ENCODE measurements around a stretch of chr12.

- PRO-cap: no peak
These were observed 61.4 kb downstream of the IQSEC3 start for GRCh38 chr12:127816-128496.

GRCh38 chr12:139652-140146 lies 73.1 kb downstream of the IQSEC3 start:
- PRO-cap: no peak

- PRO-cap: no peak
These were observed 47.0 kb downstream of the SLC6A12 start for GRCh38 chr12:166866-167411.

DNA sequence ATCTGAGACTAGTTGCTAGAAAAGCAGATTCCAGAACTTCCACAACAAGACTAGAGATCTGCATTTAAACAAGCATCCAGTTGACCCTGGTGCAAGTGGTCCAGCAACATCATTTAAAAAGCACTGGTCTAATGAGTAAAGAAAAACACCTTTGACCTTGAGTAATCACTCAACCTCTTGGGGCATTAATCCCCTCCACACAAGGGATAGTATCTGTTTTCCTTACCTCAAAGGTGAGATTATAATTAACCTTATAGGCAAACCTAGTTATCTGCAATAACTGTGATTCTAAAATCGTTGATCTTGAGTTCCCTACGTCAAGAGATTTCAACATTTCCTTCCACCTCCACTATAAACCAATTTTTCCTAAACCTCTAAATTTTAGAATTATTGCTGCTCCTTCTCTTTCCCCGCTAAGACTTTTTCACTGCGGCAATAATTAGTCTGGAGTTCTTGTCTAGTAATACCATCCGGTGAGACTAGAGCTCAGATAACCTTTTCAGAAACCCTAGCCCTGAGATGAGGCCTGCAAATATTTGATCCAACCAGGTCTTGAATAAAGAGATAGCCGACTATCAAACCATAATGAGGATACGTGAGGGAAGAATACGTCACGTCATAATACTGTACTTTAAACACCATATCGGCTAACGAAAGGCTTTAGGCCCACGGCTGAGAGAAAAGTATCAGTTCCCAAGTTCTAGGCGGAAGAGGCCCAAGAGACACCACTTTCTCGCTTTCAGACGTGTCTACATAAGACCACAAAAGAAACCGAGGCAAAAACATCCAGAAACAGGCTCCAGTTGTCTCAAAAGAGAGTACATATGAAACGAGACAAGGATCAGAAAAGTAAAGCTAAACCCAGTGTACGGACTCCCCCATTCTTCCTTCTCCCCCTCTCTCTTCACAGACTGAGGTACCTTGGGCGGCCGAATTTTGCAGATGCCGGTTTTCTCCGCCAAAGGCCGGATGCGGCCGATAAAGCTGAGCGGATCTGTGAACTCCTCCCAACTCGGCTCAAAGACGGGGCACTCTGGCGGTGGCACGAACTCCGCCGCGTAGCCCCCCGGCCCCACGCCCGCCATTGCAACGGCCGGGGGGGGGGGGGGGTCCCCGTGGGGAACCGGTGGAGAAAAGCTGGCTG lies 741 bp downstream of the KDM5A start:
- PRO-cap: bidirectional peak, plus-strand start at position 1,020 of the sequence, minus-strand start at position 1,035 of the sequence

DNA sequence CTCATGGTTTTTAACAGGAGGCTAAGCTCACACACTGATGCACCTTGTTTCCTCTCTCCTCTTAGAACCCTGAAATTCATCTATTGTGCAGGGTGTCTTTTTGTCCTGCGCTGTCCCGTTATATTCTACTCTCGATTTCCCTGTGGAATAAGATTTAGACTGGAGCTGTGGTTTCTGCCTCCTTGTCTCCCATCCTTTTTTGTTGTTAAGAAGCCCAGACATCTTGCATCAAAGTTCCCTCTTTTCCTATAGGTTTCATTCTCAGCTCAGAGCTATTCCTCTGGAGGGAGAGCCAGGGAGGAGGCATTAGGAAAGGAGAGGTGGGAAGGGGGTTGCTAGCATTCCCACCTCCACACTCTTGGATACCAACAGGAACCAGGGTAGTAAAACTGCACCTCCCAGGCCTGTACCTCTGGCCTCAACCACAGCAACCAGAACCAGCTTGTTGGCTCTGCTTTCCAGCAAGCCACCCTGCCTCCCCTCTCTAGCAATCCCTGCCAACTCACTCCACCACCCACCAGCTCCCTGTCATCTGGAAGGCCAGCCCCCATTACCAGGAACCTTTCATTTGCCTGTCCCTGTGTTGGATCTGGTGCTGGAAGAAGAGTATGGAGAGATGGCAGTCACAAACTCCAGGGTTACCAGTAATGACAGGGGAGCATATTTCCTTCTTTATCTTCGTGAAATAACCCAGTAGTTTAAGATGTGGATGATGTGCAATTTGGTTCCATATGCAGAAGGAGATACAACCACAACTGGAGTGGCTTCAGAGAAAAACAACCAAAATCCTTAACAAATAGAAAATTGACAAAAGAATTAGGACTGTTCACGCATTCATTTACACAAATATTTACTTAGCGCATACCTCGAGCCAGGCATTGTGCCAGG lies 3.1 kb downstream of the B4GALNT3 start:
- PRO-cap: no peak

DNA sequence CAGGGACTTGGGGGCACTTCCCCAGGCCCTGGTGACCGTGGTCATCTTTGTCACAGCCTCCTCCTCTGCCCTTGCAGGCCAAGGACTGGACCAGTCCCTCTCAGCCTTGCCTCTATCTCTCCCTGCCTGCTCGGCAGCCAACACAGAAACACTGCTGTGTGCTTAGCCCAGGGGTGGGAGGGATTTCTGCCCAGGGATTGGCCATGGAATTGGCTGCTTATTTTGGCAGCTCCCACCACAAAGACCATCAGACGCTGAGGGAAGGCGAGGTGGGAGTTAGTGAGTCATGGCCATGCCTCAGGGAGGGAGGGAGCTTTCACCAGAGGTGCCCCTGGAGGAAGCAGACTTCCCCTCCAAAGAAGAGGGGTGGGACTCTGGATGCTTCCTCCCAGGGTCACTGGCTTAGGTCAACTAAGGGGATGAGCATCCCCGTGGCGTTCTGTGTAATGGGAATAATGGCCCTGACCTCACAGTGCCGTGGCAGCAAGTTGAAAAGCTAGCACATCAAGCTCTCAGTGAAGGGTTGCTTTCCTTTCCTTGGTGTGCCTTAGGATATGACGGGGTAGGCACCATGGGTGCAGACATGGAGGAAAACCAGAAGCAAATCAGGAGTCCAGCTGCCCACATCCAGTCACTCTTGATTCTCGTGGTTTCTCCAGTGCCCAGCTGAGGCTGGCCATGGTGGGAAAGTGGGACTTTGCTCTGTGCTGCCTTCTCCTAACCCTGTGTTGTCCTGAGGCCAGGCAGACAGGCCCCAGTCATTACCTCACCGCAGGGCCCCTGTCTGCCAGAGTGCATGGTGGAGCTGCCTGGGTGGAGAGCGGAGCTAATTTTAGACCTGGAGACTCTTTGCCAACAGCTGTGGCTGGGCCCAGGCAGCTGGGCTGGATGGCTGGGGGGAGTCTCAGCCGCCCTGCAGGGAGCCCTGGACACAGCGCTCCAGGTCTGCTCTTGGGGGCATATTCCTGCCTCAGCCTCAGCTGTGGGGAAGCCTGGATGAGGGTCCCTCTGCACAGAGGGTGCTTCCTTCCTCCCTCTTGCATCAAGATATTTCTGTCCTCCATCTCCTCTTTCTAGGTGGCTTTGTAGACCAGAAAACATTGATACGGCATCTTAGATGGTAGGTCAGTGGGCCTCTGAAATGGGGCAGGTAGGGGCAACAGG lies 21.5 kb downstream of the B4GALNT3 start:
- PRO-cap: no peak

DNA sequence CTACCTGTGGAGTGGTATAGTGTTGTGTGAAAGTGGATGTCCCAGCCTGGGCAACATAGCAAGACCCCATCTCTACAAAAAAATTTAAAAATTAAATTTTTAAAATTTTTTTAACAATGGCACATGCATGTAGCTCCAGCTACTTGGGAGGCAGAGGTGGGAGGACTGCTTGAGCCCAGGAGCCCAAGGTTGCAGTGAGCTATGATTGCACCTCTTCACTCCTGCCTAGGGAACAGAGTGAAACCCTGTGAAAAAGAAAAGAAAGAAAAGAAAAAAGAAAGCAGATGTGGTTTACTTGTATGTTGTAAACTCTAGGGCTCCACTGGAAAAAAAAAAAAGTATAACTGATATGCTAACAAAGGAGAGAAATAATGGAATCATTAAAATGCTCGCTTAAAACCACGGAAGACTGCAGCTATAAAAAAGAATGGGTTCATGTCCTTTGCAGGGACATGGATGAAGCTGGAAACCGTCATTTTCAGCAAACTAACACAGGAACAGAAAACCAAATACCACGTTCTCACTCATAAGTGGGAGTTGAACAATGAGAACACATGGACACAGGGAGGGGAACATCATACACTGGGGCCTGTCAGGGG lies 28.9 kb downstream of the B4GALNT3 start:
- PRO-cap: no peak

GRCh38 chr12:541583-541843 lies 81.8 kb downstream of the B4GALNT3 start:
- PRO-cap: no peak

GRCh38 chr12:614694-615056 lies 48.6 kb downstream of the NINJ2 start:
- PRO-cap: no peak

DNA sequence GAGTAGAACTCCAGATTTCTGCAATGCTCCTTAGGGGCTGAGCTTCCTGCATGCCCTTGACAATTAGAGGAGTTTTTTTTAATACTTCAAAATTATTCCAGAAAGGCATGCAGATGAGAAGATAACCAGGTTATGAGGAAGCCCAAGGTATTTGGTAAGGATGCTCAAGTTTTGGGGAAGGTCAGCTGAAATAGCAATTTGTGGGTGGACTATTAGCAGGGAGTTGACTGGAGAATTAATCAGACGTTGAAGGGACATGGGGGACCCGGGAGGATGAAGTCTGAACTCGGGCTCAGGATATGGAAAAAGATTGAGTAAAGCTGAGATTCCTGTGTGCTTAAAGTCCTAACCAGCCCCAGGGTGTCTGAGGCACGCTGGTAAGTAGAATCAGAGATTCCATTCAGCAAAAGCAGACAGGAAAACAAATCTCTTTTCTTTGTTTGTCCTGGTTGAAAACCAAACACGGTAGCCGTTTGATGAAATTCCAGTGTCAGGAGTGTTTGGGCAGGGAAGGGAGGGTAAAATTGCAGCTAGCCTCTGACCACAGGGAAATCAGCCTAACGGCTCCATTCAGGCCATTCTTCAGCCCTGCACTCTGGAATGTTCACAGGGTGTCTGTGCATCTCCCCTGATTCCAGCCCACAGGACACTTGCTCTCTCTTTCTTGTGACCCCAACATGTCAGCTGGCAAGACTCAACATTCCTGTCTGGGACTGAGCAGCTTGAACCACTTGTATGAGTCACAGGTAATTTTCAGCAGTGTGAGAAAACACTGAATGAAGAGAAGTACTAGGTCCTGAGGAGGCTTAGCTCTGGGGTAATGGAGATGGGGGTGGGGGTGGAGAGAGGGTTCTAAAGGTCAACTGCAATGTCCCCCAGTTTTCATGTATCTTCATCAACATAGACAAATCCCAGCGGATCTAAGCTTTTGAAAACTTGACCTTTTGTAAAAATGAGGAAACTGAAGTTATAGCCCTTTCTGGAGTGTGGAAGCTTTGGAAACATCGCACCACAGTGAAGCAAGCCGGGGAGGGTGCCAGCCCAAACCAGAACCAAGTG lies 31.0 kb downstream of the NINJ2 start:
- PRO-cap: no peak

DNA sequence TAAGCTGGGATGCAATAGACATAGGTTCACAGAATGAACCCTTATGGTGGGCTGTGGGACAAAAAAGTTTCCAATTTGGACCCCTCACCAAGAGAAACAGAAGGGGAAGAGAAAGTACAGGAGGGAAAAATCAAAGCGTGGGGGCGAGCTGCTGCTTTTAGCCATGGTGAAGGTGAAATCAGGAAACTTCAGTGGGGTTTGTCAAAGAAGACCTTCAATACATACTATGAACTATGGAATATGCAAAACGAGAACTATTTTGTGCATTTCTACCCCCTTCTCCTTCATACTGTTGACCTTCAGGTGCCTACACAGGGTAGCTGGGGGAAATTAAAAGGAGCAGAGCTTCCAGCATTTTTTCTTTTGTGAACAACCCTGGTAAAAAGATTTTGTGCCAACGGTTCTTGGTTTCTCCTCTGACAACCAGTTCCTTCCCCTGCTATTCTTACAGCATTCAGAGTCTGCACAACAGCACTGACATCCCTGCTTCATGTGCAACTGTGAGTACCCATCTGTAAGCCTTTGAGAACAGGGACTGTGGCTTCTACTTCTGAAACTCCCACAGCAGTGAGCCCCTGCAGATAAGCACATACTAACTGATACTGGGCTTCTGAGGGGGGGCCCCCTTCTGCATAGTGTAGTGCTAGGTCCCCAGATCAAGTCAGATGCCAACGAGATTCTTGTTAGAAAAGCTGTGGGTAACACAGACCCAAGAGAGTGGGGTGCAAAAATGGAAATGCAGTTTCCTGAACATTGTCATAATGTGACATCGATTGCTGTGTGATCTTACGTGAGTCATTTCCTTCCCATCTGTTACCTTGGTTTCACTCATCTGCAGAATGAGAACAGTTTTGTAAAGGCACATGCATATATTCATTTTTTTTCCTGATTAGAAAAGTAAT lies 10.9 kb upstream of the NINJ2 start:
- PRO-cap: no peak

DNA sequence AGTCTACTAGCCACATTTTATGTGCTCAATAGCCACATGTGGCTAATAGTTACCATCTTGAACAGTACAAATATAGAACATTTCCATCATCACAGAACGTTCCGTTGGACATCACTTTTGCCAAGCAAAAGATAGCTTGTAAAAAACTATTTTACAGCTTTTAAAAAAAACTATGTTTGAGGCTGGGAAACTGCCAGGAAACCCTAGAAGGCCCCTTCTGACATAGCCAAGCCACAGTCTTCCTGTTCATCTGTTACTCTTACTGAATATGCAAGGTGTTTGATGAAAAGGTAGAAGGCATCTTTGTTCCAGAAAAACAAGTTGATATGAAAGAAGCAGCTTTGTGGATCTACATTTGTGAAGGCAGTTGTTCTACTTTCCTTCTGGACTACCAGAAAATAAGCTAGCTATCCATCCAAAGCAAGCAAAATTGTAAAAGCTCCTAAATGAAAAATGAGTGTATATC lies 23.6 kb upstream of the WNK1 start:
- PRO-cap: no peak

GRCh38 chr12:754529-754809 lies 2.1 kb downstream of the WNK1 start:
- PRO-cap: no peak

DNA sequence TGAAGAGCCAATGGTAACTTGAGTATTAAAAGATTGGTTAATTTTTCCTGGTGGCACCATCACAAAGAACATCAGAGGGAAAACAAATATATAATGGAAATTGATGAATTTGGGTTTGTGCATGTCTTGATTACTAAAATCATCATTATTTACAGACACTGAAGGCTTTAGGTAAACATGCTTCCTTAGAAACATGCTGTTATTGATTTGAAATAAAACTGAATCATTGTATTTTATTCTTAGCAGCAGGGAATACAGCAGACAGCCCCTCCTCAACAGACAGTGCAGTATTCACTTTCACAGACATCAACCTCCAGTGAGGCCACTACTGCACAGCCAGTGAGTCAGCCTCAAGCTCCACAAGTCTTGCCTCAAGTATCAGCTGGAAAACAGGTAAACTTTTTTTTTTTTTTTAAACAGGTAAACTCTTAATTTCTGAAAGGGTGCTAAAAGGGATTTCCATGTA lies 71.5 kb downstream of the RAD52 start:
- PRO-cap: no peak

DNA sequence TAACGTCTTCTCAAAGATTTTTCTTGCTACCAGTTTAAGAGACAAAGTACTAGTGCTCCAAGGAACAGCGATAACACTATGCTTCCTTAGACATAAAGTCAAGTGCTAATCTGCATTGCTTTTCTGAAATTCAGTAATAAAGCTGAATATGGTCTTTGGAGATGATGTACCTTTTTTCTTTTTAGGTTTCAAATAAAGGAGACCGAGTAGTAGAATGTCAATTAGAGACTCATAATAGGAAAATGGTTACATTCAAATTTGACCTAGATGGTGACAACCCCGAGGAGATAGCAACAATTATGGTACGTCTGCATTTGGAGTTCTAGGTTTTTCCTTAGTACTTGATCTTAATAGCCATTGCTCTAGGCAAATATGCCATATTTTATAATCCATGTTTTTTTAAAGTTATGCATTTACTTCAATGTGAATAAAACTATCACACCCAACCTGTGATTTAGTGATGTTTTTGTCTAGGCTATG lies 66.7 kb downstream of the RAD52 start:
- PRO-cap: no peak

- PRO-cap: no peak
These were observed 40.7 kb downstream of the RAD52 start for GRCh38 chr12:908462-909600.

- PRO-cap: no peak
These were observed 246.4 kb downstream of the FBXL14 start for GRCh38 chr12:1347999-1348269.

GRCh38 chr12:1592337-1592965 lies 1.9 kb downstream of the FBXL14 start:
- PRO-cap: no peak

- PRO-cap: no peak
These were observed 785 bp upstream of the FBXL14 start for GRCh38 chr12:1595101-1595631.

- PRO-cap: bidirectional peak, plus-strand start at chr12:1606199, minus-strand start at chr12:1606104
These were observed 11.5 kb upstream of the FBXL14 start for GRCh38 chr12:1605553-1606671.

All from WTC11 (cell line).